Measurements from ENCODE around the gene RASL11A.

DNA sequence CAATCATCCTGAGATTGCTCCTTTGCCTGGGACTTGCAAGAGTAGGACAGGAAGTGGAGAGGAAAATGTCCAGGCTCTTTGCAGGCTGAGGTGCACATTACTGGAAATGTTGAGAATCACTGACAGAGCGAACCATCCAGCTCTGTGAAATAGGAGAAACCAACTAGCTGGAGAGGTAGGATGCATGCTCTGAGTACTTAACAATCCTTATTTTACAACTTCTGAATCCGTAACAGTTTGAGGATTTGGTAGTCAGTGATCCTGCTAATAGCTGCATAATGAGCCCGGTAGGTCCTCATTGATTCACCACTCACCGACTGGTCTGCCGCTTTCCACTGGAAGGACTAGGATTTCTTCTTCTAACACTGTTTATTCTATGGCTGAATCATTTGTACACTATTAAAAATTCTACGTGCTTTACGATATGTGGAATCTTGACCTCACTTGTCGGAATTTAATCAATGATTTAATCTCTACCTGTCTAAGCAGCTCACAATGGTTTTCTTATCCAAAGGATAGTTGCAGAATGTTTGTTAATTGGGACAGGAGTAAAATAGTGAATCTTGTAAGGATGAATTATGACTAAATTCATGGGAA lies 33.9 kb downstream of the SPATA13 start:
- RRBS = no CpG with 5 or more reads among the region's 8 CpGs

DNA sequence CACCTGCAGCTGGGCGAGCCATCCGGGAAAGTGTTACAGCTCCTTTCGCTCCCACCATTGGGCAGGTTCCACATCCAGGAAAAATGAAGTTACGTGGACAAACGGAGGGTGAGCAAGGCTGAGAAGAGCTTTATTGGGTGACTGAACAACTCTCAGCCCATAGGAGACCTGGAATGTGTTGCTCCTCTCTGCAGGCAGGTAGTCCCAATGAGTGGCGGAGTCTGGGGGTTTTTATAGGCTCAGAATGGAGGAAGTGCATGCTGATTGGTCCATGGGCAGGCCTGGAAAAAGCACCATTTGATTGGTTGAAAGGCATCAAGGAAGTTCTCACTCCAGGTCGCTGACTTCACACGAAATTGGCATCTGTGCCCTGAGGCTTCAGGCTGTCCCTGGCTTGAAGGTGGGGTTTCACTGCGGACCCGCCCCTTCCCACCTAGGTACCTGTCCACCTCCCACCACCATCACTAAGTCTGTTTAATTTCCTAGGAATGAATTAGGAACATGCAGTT lies 65.4 kb downstream of the SPATA13 start:
- RRBS = no CpG with 5 or more reads among the region's 10 CpGs

DNA sequence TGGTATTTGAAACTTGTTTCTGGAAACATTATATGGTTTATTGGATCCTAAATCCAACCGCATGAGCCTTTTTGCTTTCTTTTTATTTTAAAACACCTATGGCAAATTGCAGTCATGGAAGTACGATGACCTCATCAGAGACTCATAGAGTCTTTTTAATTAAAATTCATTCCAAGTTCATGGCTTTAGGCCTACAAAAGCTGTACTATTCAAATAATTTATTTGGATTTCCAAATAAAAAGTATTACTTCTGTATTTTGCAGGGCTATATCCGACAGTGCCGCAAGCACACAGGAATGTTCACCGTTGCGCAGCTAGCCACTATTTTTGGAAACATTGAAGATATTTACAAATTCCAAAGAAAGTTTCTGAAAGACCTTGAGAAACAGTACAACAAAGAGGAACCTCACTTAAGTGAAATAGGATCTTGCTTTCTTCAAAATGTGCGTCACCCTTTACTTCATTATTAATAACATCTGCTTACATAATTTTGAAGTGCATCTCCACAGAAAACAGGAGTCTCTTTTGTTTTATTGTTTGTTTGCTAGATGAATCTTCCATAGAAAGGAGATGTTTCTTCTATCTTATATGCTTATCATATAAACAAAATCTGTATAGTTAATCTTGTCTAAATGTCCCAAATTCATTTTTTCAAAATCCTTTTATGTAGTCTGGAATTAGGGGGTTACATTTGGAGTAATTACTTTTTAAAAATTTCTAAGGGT lies 20.5 kb upstream of the C1QTNF9 start:
- RRBS = no CpG with 5 or more reads among the region's 7 CpGs

DNA sequence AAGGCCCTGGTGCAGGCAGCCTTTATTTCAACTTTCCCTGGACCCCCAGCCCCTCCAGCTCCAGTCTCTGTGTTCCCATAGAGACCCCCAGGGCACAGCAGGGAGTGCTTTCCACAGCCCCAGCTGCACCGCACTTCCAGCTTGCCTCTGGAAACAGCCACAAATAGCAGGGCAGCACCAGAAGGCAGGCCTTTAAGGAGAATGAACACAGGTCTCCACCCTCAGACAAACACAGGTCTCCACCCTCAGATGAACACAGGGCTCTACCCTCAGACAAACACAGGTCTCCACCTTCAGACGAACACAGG lies 51.6 kb downstream of the C1QTNF9 start:
- RRBS = no CpG with 5 or more reads among the region's 2 CpGs

DNA sequence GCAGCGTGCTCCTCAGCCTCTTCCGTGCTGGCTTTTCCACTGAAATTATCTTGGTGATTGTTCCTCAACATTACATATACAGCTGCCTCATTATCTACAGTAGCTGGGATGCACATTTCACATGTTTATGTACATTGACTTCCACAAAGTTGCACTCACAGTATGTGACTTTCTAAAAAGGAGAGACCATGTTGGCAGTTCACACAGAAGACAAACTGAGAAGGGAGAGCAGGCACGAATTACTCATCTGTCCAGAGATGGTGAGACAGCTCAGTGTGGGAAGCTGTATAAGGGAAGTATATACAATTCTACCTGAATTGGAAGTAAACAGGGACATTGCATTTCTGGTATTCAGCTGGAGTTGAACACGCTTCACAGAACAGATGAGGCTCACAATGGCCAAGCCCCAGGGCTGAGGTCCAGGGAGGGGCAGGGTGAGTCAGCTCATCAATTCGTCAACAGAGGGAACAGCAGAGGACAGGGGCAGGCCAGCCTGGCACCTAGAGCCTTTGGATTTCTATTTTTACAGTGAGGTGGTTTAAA lies 10.0 kb downstream of the PARP4 start:
- RRBS = no CpG with 5 or more reads among the region's 5 CpGs

DNA sequence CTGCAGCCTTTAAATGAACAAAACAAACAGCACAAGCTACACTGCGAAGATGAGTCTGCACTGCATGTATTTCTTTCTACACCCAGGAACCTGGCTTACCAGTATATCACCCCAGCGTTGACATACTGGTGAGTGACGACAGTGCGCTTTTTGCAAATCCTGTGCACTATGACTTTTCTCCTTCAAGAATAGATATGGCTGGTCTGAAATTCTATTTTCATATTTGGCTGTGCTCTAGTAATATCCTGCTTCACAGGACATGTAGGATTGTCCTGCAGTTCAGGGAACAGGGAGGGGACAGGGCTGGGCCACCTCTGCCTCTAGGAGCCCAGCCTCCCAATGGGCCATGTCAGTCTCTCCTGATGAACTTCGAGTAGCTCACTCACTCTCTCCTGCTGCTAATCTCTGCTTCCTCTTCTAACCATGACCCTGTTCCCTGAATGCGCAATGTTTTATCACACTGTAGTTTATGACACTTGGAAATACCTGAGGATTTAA lies 9.4 kb downstream of the PARP4 start:
- RRBS = no CpG with 5 or more reads among the region's 6 CpGs

DNA sequence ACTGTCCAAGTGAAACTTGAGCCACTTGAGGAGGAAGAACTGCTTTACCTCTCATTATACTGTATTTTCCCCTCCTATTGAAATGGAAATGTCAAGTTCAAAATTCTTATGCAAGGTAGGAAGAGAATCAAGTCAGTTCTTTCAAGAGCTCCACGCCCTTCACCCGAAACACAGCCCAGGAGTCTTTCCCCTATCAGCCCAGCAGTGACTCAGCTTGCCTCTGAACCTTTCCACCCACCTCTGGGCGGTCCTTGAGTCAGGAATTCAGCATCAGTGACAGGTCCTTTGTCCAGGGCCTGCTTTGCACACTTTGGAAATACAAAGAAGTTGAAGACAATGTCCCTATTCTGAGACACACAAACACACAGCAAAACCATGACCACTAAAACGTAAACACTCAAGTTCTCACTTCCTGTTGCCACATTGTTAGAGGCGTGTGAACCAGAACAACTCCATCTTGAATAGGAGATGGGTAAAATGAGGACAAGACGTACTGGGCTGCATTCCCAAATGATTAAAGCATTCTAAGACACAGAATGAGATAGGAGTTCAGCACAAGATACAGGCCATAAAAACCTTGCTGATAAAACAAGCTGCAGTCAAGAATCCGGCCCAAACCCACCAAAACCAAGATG lies 49.4 kb upstream of the ATP12A start:
- RRBS = no CpG with 5 or more reads among the region's 7 CpGs

- RRBS = no CpG with 5 or more reads among the region's 6 CpGs
These were observed 45.5 kb upstream of the CENPJ start for GRCh38 chr13:24968033-24968622.

DNA sequence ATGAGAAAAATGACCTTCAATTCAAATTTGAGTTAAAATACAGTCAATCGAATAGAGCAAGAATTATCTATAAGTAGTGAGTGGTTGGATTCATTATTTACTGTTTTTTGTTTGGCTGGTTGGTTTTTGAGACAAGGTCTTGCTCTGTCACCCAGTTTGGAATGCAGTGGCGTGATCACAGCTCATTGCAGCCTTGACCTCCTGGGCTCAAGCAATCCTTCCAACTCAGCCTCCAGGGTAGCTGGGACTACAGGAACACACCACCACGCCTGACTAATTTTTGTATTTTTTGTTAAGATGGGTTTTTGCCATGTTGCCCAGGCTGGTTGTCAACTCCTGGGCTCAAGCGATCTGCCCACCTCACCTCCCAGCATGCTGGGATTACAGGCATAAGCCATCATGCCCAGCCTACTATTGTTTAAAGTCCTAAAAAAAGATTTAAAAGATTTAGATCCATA lies 25.0 kb downstream of the MTMR6 start:
- RRBS = no CpG with 5 or more reads among the region's 4 CpGs

DNA sequence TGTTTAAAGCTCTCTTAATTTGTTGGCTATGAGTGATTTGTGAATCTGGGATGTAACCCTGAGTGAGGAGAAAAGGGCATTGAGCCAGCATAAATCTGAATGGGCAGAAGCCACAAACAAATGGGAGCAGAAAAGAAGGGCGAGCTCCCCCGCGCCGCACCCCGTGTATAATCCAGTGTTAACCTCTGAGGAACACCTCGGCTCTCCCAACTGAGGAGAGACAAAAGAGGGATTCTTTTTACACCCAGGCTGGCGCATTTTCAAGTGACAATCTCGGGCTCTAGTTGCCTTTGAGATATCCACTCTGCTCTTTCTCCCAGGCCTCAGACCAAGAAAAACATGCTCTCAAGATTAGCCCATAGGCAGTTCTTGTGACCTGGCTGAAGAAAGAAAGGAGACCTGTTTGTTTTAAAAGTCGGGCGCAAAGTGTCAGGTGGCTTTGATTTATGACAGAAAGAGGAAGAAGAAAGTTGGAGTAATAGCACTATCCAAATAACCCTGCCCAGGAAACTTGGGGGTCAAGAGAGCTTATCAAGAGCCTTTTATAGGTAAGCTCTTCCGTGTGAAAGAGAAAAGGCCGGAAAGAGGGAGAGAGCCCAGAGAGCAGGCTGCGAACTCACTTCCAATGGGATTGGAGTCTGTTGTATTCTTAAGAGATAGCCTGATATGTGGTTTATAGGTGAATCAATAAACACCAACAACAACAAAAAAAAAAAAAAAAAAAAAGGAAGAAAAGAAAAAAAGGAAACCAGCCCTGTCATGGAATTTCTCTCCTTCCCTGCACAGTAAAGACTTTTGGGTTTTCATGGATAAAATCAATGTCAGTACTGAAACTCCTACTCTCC lies 27.2 kb downstream of the SHISA2 start:
- RRBS = no CpG with 5 or more reads among the region's 13 CpGs

- RRBS = no CpG with 5 or more reads among the region's 4 CpGs
These were observed 1.3 kb downstream of the CDK8 start for GRCh38 chr13:26255244-26255669.

DNA sequence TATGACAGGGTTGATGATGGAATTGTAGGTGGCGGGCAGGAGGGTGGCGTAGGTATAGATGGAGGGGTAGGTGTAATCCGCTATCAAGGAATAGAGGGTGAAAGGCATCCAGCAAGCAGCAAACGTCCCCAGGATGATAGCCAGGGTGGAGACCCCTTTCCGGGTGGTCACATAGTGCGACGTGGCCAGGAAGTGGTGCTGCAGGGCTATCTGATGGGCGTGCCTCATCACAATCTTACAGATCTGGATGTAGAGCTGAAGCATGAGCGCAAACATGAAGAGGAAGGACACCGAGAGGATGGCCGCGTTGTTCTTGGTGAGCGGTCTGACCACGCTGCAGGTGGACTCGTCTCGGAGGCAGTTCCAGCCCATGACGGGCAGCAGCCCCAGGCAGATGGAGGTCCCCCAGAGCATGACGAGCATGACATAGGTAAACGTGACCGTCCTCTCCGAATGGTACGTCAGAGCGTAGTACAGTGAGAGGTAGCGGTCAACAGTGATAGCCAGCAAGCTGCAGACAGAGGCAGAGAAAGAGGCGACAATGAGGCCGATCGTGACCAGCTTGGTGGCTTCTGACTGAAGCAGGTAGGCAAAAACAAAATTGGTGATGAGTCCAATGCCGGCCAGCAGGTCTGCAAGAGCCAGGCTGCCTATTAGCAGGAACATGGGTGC lies 1.5 kb downstream of the GPR12 start:
- RRBS = no CpG with 5 or more reads among the region's 28 CpGs

DNA sequence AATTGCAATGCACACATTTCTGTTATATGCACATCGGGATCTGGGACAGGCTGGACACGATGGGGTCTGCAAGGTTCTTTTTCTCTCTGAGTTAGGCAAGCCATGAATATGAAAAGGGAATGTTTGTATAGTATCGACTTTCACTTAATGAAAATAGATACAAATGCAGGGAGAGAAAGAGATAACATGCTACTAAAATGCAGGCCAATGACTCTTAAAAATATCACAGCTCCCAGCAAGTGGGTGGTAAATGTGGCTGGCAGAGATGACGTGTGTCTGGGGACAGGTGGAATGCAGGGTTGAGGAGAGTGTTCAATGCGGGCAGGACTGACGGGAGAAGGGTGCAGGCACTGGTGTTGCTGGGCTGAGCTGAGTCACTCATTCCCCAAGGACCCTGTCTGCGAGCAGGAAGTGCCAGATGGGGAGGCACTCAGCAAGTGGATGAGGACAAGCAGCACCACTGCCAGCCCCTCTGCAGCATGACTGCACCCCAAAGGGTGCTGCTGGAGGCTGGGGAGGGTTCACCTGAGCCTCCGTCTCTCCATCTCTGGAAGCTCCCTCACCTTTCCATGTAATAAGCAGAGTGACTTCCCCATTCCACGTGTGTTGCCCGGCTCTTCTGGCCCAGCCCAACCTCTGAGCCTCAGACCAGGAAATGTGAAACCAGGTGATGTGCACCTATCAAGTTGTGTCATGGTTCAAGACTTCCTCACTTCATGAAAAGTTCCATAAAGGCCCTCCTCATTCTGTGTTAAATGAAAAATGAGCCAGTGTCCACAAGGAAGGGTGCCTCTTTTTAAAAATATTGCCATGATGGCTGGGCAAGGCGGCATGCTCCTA lies 204.2 kb upstream of the GPR12 start:
- RRBS = no CpG with 5 or more reads among the region's 11 CpGs

DNA sequence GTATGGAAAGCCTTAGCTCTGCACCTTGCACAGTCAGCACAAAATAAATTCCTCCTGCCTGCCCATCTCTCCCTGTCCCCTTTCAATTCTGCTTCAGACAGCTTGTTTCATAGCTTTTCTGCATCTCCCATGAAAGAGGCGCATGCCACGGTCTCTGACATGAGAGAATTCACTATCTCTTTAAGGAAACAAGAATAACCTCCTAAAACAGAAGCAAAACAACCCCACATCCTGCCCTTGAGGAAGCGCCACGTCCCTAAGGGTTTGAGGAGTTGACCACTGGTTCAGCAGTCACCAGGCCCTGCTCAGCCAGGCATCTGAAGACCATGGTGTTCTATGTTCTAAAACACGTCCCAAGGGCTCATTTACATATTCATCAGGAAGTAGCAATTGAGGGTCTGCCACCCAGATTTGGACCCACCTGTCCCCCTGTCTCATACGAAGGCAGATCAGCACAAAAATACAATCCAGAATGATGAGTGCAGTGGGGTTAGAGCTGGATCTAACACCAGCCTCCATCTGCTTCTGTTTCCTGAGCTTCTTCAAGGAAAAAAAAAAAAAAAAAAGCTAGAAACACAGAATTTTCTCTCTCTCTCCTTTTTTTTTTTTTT lies 174.2 kb downstream of the USP12 start:
- RRBS = no CpG with 5 or more reads among the region's 6 CpGs

DNA sequence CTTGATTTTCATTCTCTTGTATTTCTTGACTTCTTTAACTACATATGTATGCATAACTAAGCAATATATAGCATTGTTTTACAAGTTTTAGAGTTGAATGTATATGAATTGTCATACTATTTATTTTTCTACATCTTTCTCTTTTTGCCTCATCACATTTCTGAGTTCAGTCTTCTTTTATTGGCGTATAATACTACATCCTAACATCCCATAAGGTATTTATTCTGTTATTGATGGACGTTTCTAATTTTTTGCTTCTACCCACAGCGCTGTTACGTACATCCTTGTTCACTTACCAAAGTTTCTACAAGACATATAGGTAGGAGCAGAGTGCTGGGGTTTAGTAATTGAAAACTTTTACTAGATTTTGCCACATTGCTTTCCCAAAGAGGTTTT lies 707 bp upstream of the RPL21 start:
- RRBS = no CpG with 5 or more reads among the region's 4 CpGs

- RRBS = no CpG with 5 or more reads among the region's 12 CpGs
These were observed 681 bp downstream of the RPL21 start for GRCh38 chr13:27252074-27252404.

GRCh38 chr13:27270399-27271694 lies at the start of gene RASL11A:
TSS of gene RASL11A (plus strand) at chr13:27270830.
- RRBS = 1% methylated on average over 55 of the region's 116 CpGs

DNA sequence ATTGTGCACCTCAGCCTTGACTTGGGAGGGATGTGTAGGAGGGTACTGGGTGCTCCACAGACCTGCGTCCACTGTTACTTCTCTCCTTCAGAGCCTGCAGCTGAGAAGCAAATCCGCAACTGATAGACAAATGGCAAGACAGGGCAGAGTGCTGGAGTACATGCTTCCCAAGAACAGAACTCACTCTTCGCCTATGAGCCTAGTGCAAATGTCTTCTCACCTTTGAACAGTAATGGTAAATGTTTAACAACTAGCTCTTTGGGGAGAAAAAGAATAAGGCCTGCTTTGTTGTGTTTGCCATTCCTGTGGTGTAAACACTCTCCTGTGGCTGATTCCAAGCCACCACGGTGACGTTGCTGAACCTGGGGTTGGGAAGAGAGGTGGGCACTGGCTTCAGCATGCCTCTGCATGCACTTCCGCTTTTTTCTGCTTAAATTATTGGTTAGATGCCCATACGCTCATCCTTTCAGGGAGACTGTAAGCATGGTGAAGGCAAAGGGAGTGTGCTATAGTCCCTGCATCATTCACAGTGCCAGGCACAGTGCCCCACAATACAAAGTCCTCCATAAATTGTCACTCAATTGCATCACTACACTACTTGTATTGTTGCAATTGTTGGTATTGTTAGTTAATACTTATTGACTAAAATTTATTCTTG lies 28.1 kb upstream of the GTF3A start:
- RRBS = no CpG with 5 or more reads among the region's 7 CpGs

DNA sequence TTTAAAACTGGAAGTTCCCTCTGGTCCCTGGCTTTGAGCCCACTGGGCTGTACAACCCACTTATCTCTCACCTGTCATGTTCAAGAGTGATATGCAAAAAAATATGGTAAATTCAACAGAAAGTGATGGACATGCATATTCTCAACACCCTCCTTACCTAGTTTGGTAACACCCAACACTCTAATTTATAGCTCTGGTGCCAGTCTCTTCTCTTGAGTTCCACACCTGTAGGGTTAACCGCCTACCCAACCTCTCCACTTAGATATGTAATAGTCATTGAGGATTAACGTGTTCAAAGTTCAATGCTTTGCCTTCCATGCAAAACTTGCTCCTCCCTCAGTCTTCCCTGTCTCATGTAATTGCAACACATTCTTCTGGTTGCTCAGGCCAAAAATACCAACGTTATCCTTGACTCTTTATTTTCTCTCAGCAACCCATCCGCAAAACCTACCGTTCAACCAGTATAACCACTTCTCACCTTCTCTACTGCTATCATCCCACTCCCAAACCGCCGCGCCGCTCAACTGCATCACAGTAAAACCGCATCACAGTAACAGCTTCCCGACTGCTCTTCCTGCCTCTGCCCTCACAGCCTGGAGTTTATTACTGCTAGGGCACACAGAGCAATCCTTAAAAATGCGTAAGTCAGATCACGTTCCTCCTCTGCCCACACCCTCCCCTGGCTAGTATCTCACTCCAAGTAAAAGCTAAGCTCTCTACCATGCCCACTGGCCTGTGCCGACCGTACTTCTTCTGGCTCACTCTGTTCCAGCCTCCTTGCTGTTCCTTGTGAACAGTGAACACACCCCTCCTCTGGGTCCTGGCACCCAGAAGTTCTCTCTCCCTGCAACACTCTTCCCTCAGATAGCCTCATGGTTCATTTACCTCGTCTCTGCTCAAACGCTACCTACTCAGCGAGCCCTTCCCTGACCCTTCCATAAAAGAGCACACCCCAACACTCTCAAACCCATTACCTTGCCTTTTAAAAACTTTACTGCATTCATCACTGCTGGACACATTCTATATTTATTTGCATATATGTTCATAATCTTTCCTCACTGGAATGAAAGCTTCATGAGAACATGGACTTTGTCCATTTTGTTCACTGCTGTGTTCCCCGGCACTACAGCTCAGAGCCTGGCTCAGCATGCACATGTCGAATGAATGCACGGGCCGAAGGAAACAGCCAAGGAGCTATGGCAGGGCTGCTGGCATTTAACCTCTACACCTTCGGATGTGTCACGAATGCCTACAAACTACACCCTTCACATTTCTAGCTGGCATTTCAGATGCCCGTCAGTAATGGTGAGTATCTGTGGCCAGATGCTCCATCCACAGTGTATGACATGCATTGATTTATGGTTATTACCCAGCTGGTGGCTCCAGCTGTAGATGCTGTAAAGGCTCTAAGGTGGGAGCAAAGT lies 8.0 kb downstream of the MTIF3 start:
- RRBS = no CpG with 5 or more reads among the region's 25 CpGs